Epithelial cell of proximal tubule (primary cell): ENCODE data around the gene TPBGL.

- RAMPAGE, long total RNA: no peak
- RRBS: no CpG with 5 or more reads among the region's 5 CpGs
These were observed 6.6 kb downstream of the UCP2 start for GRCh38 chr11:73976065-73976494.

DNA sequence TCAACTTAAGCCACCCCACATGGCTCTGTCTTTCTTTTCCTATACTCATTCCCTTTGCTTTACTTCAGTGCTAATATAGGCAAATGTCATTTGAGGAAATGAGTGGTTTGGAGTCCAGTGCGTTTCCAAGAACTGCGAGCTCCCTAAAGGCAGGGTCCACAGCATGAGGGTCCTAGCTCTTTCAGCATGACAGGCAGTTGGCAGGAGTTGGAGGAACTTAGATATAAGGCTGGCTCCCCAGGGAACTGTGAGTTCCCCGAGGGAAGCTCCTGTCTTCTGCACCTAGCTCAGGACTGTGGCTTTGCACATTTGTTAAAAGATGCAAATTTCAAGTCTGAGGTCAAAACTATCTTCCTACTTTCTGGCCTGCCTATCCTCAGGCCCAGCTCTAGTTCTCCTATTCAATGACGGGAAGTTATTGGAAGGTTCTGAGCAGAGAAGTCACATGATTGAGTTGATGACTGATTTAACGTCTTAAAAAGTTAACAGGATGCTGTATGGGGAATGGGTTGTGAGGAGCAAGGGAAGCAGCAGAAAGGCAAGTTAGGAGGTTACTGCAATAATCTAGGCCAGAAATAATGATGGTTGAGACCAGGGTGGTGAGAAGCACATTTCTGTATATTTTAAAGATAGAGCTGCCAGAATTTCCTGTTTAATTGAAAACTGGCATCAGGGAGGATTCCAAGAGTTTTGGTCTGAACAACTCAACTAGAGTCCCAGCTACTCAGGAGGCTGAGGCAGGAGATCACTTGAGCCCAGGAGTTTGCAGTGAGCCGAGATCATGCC lies 11.7 kb upstream of the UCP3 start:
- RAMPAGE, long total RNA: no peak
- RRBS: no CpG with 5 or more reads among the region's 6 CpGs

DNA sequence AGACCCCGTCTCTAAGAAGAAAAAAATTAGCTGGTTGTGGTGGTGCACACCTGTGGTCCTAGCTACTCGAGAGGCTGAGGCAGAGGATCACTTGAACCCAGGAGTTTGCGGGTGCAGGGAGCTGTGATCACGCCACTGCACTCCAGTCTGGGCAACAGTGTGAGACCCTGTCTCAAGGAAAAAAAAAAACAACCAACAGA lies 17.1 kb upstream of the UCP3 start:
- RAMPAGE, long total RNA: no peak
- RRBS: no CpG with 5 or more reads among the region's 4 CpGs

- RAMPAGE, long total RNA: no peak
- RRBS: no CpG with 5 or more reads among the region's 2 CpGs
These were observed 5.4 kb upstream of the PGM2L1 start for GRCh38 chr11:74403606-74403973.

GRCh38 chr11:74697435-74698096 lies 33.7 kb downstream of the CHRDL2 start:
- RAMPAGE, long total RNA: no peak
- RRBS: no CpG with 5 or more reads among the region's 7 CpGs

GRCh38 chr11:74837194-74838101 lies 88.8 kb downstream of the RNF169 start:
- RAMPAGE, long total RNA: no peak
- RRBS: no CpG with 5 or more reads among the region's 1 CpG

GRCh38 chr11:75174271-75175712 lies 23.9 kb downstream of the SLCO2B1 start:
- RAMPAGE, long total RNA: no peak
- RRBS: no CpG with 5 or more reads among the region's 15 CpGs

DNA sequence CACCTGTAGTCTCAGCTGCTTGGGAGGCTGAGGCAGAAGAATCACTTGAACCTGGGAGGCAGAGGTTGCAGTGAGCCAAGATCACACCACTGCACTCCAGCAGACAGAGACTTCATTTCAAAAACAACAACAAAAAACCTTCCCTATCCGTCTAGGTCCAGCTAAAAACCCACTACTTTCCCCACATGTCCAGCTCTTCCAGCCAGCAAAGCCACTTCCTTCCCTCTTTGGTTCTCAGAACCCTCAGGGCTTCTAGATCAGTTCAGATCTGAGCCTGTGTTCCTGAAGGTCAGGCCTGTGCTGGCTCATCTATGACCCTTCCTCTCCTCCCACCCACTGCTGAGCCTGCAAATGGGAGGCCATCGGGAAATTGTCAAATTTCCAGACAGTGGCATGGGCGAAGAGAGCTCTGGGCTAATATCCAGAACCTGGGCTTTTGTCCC lies 37.7 kb downstream of the SLCO2B1 start:
- RAMPAGE, long total RNA: no peak
- RRBS: no CpG with 5 or more reads among the region's 3 CpGs

- RAMPAGE, long total RNA: no peak
- RRBS: 4% methylated on average over 11 of the region's 41 CpGs
These were observed at the start of gene TPBGL for GRCh38 chr11:75240353-75240898. Gene TPBGL (plus strand): TSS chr11:75240774.

GRCh38 chr11:75265872-75266655 lies 25.5 kb downstream of the TPBGL start:
- RAMPAGE, long total RNA: no peak
- RRBS: no CpG with 5 or more reads among the region's 17 CpGs

DNA sequence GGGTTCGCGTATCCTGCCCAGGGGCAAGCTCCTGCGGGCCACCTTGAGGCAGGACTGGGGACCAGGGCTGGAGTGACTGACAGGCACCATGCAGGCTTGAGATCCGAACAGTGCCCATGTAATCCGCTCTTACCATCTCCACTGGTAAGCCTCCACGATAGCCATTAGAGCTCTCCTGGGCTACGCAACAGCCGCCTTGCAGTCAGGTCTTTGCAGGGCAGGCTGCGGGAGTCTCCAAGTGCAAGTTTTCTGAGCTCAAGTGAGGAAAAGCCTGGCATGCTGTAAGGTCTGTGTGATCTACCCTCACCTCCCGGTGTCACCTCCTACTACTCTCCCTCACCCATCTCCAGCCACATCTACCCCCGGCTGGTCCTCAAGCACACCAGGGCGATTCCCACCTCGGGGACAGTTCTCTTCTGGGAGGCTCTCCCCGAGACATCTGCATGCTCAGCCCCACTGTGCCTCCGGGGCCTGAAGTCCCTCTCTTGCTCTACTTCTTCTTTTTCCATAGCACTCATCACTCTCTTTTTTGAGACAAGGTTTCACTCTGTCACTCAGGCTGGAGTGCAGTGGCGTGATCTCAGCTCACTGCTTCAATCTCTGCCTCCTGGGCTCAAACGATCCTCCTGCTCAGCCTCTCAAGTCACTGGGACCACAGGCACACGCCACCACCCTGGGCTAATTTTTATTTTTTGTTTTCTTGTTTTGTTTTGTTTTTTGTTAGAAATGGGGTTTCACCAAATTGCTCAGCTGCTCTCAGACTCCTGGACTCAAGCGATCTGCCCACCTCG lies 49.7 kb downstream of the TPBGL start:
- RAMPAGE, long total RNA: no peak
- RRBS: 92% methylated on average over 4 of the region's 20 CpGs

- RAMPAGE, long total RNA: no peak
- RRBS: no CpG with 5 or more reads among the region's 3 CpGs
These were observed 45.9 kb downstream of the ARRB1 start for GRCh38 chr11:75305618-75305868.

DNA sequence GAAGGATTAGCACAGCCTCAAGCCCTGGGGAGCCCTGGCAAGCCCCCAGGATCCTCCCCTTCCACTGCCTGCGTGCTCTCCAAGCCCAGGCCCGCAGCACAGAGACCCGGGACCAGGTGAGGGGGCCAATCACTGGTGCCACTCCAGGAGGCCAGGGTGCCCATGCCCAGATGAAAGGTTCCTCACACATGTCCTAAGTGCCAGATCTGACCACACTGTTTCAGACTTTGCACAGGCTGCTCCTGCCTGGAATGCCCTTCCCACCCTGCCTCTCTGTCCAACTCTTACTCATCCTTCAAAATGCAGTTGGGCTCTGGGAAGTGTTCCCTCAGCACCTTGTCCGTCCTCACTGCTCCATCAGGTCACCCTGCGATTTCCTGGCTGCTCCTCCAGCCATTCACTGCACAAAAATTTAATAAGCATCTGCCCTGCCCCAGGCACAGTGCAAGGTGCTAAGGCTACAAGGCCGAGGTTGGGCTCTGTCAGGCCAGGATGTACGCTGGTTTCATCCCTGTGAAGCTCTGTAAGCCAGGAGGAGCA lies 32.2 kb downstream of the ARRB1 start:
- RAMPAGE, long total RNA: no peak
- RRBS: no CpG with 5 or more reads among the region's 7 CpGs

GRCh38 chr11:75327901-75328560 lies 23.4 kb downstream of the ARRB1 start:
- RAMPAGE, long total RNA: no peak
- RRBS: no CpG with 5 or more reads among the region's 6 CpGs

- RAMPAGE, long total RNA: no peak
- RRBS: no CpG with 5 or more reads among the region's 4 CpGs
These were observed 1.9 kb downstream of the ARRB1 start for GRCh38 chr11:75349417-75350138.

GRCh38 chr11:75380677-75380943 lies 18.7 kb upstream of the RPS3 start:
- RAMPAGE, long total RNA: no peak
- RRBS: no CpG with 5 or more reads among the region's 4 CpGs

DNA sequence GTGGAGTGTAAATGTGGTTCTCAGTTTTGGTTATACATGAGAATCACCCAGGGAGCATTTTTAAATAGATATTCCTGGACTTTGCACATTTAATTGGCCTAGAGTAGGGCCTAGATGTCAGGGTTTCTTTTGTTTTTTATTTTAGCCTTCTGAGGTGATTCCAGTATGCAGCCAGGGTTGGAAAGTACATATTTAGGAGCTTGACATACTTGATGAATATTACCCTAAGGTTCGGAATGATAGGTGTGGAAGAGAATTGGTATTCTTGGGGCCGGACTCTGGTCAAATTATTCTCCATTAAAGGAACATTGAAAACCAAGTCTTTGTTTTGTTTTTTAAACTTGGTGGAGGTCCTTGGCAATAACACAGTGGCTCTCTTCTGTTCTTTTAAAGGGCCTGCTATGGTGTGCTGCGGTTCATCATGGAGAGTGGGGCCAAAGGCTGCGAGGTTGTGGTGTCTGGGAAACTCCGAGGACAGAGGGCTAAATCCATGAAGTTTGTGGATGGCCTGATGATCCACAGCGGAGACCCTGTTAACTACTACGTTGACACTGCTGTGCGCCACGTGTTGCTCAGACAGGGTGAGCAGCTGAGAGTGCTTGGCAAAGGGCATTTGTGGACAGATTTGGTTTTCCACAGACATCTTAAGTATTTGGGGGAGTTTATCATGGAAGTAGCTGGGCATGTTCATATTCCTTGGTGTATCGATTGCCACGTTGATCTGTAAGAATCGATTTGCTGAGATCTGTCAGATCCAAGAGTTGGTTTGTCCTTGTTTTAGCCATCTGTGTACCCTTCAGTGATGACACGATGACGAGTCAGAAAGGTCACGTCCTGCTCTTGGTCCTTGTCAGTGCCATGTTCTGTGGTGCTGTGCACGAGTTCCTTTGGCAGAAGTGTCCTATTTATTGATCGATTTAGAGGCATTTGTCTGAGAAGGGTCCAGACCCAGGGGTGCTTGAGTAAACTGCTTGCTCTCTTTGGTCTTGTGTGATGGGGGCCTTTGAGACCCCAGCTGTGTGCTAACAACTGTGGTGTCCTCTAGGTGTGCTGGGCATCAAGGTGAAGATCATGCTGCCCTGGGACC lies 4.7 kb downstream of the RPS3 start:
- RAMPAGE, long total RNA: no peak
- RRBS: no CpG with 5 or more reads among the region's 17 CpGs

GRCh38 chr11:75450966-75451726 lies 18.1 kb upstream of the KLHL35 start:
- RAMPAGE, long total RNA: no peak
- RRBS: no CpG with 5 or more reads among the region's 41 CpGs

GRCh38 chr11:75507800-75508717 lies 17.7 kb downstream of the GDPD5 start:
- RAMPAGE, long total RNA: no peak
- RRBS: no CpG with 5 or more reads among the region's 12 CpGs

- RAMPAGE, long total RNA: no peak
- RRBS: no CpG with 5 or more reads among the region's 12 CpGs
These were observed 11.5 kb upstream of the GDPD5 start for GRCh38 chr11:75537090-75537727.